ENCODE data around the genes ALS2CL and PRSS50.

DNA sequence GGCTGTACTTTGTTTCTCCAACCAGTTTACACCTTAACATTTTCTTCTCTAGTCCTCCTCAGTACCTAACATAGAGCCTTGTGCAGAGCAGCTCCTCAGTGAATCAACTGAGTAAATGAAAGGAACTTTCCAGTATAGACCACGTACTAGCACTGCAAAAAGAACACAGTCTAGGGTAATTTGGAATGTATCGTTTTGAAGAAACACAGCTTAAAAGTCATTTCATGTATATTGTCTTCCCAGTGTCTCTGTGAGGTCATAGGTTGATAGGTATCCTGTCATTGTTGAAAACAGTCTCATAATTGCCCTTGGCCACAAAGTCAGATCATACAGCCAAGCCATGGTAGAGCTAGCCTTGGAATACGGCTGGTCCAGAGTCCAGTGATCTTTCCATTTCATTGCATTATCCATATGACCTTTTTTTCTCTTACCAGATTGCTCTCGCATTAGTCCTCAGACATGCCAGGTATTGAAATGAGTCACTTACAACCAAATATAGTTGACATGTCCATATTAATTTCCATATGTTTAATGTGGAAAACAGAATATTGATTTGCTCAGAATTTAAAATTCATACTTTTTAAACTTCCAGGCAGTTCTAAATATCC, 4.2 kb downstream of the SACM1L start:
- RRBS: no CpG with 5 or more reads among the region's 4 CpGs

DNA sequence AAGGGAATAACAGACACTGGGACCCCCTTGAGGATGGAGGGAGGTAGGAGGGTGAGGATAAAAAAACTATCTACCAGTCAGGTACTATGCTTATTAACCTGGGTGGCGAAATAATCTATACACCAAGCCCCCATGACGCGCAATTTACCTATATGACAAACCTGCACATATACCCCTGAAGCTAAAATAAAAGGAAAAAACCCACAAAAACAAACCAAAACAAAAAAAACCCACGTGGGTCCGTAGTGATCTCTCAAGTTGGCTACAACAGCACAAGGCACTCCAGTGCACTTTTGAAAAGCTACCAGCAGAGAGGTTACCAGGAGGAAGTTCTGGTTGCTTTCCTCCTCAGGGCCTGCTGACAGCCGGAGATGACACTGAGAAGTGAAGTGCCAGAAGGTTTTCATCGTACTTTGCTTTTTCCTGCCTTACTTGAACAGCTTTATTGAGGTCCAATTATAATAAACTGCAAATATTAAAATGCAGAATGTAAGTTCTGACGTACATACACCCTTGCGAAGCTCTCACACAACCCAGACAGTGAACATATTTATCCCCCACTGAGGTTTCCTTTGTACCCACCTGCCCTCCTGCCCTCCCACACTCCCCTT, 6.3 kb downstream of the CCR9 start:
- RRBS: no CpG with 5 or more reads among the region's 9 CpGs

DNA sequence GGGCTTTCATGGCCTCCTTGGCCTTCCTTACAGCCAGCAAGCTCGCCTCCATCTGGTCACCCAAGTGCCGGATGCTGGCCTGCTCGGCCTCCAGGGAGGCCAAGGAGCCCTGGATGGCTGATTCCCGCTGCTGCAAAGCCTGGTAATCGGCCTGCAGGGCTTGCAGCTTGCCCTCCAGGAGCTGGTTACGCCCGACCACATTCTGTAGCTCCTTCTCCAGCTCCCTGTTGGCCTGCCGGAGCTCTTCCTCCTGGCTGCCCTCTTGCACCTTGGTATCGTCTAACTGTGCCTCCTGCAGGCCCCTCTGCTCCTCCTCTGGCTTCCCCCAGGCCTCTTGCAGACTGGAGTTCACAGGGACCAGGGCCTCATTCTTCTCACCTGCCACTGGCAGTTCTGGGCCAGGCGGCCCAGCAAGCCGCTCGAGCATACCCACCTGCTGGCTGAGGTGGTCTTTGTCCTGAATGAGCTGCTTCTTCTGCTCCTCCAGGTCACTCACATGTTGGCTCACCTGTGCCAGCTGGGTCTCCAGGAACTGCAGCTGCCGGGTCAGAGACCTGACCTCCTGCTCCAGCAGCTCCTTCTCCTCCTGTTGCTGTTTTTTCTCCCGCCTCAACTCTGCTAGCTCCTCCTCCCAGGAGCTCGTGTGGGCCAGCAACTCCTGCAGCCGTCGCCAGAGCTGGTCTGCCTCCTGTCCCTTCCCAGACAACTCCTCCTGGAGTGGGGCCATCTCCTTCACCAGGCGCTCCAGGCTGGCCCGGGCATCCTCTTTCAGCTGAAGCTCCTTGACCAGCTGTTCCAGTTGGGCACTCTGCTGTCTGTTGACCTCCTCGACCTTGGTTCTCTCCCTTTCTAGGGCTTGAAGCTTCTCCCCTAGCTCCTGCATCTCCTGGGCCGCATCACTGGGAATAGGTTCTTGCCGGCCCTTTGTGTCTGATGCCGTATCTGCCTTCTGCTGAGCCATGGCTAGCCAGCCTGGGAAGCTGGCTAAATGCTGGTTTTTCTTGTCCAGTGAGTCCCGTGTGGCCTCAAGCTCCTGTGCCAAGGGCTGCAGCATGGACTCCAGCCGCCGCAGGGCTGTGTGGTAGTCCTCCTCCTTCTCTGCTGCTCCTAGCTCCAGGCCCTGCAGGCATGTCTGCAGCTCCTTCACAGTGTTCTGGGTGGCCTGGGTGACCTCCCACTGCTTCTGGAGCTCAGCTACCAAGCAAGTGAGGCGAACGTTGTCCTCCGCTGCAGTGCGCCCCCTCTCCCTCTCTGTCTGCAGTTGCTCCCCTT, 24.4 kb downstream of the CXCR6 start:
- RRBS: no CpG with 5 or more reads among the region's 30 CpGs

DNA sequence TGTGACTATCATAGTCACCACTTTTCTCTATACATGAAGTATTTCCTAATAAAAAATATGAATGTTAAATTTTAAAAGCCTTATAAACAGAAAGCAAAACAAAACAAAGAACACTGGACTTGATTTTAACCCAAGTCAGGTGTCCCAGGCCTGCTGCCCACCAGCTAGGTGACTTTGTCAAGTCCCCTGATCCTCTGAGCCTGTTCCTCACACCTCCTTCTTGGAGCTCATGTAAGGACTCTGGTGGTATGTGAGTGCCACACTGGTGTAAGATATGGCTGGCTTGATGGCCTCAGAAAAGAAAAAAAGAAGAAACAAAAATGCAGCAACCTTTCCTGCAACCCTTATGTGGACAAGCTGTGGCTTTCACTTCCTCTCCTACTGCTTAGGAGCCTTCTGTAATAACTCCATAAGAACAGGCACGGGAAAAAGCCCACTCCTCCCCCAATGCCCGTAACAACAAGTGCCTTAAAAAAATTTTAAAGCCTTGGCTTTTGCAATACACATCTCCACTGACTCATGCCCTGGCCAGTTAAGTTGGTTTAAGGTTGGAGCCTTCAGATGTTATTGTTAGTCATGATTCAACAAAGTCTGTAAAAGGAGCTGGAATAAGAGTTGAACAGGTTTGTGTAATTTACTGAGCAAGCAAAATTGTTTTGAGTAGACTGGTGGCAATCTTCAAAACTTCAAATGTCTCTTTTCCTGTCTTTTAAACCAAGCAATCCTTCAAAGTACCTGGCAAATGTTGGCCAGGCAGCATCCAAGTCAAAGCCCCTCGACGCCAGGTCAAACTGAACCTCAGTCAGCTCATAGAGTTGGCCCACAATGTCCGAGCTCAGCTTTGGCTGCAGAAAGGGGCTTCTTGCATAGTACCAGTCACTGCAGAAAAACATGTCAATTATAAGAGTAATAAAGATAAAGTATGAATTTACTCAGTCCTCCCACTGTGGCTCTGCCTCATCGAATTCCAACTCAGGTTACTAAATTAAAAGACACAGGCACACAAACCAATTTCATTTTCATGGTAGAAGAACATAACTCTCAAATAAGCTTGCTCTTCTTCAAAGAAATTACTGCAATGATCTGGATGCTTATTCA, 22.9 kb downstream of the FYCO1 start:
- RRBS: no CpG with 5 or more reads among the region's 6 CpGs

- RRBS: no CpG with 5 or more reads among the region's 5 CpGs
Observed at GRCh38 chr3:45984494-45985074, 11.0 kb downstream of the FYCO1 start.

DNA sequence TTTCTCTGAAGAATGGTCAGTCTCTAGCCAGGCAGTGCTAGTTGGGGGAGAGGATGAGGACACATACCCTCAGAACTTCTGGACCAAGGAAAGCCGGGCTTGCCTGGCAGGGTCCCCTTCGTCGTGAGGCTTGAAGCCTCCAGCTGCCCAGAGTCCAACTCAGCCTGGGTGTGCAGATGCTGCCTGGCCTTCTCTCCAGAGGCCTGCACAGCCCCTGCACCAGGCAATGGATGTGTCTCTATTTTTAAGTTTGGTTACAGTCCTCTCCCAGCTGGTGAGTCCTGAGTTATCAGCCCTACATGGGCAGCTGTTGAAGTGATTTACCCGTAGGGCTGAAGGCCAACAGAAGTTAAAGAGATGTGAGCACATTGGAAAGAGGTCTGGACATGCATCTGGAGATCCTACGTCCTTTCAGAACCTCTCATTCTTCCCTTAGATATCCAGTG, 10.1 kb downstream of the FYCO1 start:
- RRBS: no CpG with 5 or more reads among the region's 5 CpGs

DNA sequence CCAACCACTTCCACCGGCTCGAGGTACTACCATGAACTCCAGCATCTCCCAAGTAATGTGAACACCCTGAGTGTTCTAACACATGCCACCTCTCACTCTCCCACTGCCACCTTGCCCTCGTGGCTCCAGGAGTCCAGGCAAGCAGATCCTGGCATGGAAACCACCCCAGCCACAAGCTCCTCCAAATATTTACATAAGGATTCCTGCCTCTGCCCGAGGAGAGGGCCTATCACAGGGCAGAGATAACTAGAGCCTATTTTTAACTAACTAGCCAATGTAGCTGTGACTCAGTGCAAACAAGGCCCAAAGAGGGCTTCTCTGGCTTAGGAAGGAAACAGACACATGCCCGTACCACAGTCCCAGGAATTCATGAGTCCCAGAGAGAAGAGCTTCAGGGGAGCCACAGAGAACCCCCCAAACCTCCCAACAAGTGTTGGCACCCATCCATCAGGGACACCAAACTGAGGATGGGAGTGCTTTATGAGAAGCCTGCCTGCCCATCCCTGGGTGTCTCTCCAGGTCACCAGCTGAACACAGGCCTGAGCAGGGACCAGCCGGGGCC, 9.3 kb downstream of the FYCO1 start:
- RRBS: no CpG with 5 or more reads among the region's 6 CpGs

DNA sequence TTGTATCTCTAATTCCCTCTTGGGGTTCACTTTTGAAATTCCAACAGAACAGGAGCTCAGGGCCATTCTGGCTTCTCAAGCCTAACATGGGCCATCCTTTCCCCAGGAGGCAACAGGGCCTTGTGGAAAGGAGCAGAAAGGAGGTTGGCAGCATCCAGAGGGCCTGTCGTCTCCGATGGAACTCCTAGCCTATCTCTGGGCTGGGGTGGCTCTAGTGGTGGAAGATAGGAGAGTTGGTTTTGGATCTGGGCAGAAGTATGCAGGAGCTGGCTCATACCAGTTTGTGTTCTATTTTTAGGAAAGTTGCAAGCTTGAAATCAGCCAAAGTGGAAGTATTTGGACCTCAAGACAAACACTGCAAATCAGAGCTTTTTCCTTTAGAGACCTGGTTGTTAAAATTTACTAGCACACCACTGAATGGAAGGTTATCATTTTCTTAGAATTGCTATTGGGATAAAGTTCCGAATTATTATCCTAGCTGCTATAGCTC, 35.4 kb upstream of the XCR1 start:
- RRBS: no CpG with 5 or more reads among the region's 3 CpGs

- RRBS: no CpG with 5 or more reads among the region's 4 CpGs
Observed at GRCh38 chr3:46163631-46164263, 44.4 kb downstream of the CCR1 start.

DNA sequence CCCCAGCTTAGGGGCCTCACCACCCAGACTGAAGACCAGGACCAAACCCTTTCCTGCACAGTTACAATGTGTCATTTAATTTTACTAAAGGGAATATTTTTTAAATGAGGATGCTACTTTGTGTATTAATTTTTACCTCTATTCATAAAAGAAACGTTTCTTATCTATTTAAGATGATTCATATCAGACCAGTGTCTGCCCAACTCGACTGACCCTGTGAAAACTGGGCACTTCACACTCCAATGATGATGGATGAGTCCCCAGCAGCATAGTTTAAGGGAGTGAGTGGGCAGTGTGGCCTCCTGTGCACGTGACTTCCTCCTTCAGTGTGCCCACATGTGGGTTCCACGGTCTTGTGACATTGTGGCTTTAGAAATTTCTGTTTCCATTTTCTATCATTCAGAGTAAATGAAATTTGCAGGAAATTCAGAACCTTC, 11.0 kb upstream of the CCRL2 start:
- RRBS: no CpG with 5 or more reads among the region's 4 CpGs

DNA sequence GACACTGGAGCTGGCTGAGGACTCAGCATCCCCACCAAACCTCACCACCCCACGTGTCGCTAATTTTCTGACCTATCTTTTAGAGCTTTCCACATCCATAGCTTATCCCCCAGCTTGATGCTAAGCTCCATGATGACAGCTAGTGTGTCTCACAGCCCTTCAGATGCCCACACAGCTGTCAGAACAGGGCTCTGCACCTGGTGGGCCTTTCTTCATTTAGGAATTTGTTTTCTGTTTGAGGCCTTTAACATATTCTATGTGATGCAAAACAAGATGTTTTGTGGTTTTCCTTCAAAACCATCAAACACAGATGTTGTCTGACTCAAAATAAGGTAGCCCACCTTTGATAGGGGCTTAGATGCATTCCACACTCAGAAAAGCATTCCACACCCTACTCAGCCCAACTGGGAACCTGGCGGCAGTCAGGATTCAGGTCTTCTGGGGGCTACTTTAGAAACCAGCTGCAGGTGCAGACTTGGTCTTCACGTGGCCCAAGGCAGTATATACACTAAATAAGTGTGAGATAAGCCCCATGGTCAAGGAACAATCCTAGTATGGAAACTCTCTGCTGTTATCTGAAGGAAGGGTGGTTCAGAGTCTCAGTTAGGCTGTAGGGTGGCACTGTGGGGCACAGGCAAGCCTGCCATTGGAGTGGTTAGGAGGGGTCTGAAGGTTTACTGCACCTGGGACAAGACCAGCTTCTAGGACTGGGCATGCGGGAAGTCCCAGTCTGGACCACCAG, 20.2 kb downstream of the LRRC2 start:
- RRBS: no CpG with 5 or more reads among the region's 5 CpGs

- RRBS: 34% methylated on average over 12 of the region's 25 CpGs
Observed at GRCh38 chr3:46576860-46577516, 600 bp upstream of the TDGF1 start.

DNA sequence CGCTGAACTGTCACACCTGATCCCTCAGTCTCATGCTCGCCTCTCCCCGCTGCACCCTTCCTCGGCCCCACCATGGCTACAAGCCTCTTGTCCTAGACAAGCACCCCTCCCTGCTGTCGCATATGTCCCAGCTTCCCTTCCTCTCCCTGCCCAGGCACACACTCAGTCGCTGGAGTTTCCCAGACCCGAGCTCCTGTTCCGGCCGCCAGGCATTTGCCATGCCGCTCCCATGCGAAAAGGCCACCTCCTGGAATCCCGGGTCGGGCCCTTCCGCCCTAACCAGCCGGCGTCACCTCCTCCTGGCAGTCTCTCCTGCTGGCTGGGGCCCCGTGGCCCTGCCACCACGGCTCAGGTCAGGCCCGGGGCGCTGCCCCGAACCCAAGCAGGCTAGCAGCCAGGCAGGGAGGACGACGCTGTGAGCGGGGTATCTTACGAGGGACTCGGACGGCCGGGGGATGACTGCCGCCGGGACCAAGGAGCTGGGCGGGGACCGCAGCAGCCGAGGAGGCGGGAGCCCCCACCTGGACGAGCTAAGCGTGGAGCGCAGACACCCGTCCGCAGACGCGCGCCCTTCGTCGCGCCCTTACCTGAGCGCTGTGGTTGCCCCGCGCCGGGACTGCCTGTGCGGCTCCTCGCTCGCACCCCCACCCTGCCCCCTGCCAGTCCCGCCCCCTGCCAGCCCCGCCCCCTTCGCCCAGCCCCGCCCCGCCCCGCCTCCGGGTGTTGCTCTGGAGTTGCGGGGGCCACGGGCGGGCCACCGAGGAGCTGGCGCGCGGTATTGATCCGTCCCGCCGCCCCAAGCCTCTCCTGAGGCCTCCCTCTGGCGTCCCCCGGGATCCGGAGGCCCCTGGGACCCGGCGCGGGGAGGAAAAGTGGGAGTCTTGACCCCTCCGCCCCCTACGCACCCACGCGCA, at the start of gene ALS2CL:
Gene ALS2CL (minus strand): TSS at position 624 of the 914 bp plus-strand sequence.
- RRBS: 2% methylated on average over 39 of the region's 79 CpGs

- RRBS: 43% methylated on average over 13 of the region's 52 CpGs
Observed at GRCh38 chr3:46717550-46718107, at the start of gene PRSS50. Gene PRSS50, minus strand, starts transcription at chr3:46717869.

DNA sequence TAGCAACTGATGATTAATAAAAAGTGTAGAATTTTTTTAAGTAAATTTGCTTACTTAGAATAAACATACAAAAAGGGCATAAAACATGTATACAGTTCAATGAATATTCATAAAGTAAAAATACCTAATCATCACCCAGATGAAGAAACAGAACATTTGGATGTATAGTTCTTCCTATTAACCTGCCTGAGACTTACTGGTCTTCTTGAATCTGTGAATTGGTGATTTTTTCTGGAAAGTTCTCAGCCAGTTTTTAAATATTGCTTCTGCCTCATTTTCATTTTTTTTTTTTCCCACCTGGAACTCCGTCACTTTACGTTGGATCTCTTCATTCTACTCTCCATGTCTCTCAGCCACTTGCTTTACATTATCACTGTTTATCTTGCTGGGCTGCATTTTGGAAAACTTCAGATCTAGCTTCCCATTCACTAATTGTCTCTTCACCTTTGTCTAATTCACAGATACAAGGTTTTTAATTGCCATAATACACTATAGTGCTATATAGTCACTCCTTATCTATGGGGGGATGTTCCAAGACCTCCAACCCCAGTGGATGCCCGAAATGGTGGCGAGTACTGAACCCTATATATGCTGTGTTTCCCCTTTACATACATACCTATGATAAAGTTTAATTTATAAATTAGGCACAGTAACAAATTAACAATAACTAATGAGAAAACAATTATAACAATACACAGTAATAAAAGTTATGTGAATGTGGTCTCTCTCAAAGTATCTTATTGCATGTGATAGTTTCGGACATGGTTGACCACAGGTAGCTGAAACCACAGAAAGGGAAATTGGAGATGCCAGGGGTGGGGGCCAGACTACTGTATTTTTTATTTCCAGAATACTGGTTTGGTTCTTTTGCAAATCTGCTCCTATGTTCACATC, 40.4 kb downstream of the PTH1R start:
- RRBS: no CpG with 5 or more reads among the region's 5 CpGs

DNA sequence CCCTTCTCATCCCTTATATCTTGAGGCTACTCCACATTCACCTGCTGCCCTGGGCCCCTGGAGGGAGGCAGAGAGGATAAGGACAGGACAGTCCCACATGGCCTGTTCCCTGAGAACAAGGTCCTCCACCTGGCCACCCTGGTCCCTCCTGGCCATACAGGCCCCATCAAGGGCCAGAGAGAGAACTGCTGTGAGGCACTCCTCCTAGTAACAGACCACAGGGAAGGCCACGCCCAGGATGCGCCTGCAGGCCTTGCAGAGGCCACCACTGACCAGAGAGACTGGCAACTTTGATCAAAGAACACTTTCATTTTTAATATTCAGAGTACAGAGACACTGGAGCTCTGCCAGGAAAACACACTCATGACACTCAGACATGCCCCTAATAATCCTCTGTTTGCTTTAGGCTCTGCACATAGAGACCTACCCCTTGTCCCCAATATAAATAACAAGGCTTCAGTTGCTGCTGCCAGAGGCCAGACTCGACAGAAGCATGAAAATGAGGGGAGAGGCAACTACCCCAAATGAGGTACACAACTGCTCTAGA, 44.9 kb downstream of the CCDC12 start:
- RRBS: no CpG with 5 or more reads among the region's 3 CpGs

DNA sequence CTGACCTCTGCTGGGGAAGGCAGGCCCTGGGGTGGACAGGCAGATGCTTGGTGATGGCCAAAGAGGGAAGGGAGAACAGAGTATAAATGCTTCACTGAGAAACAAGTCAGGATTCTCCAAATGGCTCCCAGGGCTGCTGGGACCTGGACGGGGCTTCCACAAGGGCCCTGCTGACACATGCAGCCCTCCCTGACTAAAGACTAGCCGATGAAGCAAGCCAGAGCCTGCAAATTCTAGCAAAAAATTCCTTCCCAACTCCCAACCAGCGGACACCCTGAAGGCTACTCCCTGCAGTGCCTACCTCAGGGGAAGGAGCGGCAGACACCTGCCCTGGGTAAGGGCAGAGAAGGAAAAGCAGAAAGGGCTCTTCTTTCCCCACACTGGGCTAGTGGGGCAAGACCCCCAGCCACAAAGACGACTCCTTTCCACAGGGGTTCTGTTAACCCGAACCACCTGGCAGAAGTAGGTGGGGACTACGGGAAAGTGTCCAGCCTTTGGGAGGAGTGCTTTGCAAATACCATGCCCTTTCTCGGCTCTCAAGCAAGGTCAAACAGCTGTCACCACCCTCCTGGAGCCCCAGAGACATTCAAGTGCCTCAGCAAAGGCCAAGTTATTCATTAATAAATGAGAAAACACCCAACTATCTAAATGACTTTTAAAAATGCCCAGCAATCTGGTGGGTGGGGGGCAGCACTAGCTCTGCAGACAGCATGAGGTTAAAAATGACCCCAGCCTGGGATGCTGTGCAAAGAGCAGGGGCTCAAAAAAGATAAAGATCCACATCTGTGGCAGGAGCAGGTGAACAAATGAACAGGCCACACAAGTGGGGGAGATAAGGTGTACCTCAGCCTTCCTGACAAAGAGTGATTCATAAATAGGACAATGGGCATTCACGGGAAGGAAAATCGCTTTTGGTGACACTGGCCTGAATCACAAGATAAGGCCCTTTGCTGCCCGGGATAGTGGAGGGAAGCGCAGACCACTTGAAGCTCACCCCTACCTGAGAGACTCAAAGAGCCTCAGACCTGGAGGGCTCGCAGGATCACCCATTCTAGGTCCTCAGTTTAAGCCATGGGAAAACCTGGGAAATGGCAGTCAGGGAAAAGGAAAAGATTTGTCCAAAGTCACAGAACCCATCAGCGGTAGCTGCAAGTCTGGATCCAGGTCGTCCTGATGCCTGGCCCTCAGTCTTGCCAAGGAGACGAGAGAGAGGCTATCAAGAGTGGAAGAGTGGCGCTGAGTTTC, 33.0 kb downstream of the CCDC12 start:
- RRBS: no CpG with 5 or more reads among the region's 17 CpGs

DNA sequence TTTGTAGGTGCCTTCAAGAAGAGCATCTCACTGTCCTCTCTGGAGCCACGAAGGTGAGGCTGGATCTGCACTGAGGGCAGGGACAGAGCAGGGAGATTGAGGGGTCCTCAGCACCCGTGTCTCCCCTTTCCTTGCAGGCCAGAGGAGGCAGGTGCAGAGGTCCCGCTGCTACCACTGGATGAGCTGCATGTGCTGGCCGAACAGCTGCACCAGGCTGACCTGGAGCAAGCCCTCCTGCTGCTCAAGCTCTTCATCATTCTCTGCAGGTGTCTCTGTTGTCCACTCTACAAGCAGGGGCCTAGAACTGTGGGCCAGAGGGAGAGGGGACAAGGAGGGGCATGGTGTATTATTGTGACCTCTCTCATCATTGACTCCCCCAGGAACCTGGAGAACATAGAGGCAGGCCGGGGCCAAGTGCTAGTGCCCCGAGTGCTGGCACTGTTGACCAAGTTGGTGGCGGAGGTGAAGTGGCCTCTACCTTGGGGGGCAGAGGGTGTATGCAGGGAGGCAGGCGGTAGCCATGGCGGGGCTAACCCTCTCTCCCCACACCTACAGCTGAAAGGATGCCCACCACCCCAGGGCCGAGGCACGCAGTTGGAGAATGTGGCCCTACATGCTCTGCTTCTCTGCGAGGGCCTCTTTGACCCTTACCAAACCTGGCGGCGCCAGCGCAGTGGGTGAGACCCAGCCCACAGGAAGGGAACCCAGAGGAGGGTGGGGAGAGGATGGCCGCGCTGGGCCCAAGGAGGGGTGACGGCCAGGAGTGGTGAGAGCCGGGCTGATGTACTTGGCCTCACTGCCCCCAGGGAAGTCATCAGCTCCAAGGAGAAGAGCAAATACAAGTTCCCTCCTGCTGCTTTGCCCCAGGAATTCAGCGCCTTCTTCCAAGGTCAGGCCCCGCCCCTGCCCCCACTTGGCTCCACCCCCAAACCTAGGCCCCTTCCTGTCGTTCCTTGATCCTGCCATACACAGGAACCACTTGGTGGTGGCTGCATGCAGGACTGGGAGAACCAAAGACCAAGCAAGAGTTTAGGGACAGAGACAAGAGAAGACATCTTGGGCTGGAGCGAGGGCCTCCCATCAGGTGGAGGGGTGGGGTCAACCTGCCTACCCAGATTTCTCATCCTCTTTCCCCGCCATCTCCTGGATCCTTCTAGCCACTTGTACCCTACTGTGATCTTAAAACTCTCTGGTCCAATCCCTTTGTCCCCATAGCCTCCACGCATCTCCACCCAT, 9.7 kb downstream of the NBEAL2 start:
- RRBS: no CpG with 5 or more reads among the region's 25 CpGs

GRCh38 chr3:47002869-47003284, 23.4 kb downstream of the NBEAL2 start:
- RRBS: no CpG with 5 or more reads among the region's 15 CpGs

- RRBS: no CpG with 5 or more reads among the region's 11 CpGs
Observed at GRCh38 chr3:47003558-47004016, 24.1 kb downstream of the NBEAL2 start.

Measured in pericardium (tissue), 1 donor.